Anterior vena cava (tissue), 1 donor: ENCODE measurements around a stretch of chr2.

GRCh38 chr2:229164296-229164887 is 106.7 kb downstream of the PID1 start:
- PRO-cap, result no peak

- PRO-cap, result no peak
These were observed 91.5 kb downstream of the PID1 start for GRCh38 chr2:229179511-229180034.

DNA sequence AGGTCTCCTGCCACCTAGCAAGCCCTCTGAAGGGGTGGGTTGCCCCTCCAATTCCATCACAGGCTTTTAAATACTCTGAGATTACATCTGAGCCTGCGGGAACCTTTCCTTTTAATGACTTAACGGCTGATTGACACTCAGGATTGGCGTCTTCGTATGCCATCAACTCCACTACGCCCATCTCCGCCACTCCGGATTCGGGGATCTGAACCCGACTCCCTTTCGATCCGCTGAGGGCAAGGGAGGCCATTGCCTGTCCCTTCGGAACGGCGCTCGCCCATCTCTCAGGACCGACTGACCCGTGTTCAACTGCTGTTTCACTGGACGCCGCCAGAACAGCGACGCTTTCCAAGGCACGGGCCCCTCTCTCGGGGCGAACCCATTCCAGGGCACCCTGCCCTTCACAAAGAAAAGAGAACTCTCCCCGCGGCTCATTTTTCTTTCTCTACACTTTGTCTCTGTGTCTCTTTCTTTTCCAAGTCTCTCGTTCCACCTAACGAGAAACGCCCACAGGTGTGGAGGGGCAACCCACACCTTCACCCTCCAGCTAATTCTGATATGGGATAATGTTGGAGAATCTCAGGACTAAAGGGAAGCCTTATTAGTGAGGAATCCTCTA is 90.4 kb downstream of the PID1 start:
- PRO-cap, result no peak

- PRO-cap, result no peak
These were observed 49.6 kb downstream of the PID1 start for GRCh38 chr2:229221129-229222298.

DNA sequence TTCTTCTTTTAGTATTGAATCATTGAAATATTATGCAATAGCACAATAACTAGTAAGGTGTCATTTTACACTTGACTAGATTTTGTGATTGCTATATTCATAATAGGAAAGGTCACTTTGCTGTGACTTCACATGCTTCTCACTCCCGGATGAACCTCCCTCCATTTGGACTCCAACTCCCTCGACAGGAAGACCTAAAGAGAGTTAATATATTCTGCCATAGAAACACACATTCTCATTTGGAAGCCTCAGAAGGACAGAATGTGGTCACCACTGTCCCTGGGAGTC is 29.8 kb upstream of the PID1 start:
- PRO-cap, result no peak

DNA sequence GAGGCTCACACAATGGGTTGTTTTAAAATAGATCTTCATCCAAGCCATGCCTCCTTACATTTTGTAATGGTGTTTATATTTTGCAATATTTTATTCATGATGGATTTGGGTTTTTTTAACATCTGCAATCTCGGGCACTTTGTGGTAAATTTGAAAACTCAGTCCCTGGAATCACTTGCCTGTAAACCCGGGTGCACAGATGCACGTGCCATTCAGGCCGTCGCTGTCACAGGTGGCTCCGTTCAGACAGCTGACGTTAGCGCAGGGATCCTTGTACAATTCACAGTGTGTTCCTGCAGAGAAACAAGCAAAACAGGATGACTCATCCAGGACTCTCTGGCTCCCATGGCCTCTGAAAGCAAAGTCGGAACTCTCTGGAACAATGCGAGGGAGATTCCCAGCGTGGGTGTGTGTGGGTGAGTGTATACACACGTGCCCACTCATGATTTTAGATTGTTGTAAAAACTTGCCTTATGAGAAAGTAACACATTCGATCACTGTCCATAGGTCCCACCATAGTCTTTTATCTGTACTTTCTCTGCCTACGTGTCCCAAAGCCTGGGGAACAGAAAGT is 136.1 kb upstream of the PID1 start:
- PRO-cap, result no peak

DNA sequence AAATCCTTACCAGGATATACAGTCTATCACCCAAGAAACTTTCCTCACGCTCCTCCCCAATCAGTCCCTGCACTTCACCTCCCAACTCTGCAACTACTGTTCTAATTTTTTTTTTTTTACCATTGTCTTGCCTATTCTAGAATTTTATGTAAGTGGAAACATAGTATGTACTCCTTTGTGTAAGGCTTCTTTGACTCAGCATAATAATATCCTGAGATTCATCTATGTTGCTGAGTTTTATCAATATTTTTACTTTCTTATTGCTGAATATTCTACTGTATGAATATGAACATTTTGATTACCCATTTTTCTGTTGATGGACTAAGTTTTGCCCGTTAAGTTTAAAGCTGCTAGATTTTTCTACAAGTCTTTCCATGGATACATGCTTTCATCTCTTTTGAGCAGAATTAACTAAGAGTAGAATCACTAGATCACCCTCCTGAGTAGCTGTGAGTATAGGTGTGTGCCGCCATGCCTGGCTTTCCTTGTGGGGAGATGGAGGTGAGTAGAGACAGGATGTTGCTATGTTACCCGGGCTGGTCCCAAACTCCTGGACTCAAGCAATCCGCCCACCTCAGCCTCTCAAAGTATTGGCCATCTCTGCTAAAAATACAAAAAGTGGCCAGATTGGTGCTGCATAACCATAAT is 28.3 kb downstream of the TRIP12 start:
- PRO-cap, result no peak

GRCh38 chr2:230130422-230131675 is 62.1 kb upstream of the SLC16A14 start:
- PRO-cap, result bidirectional peak, plus-strand start at chr2:230131280, minus-strand start at chr2:230131096

- PRO-cap, result unidirectional peak, minus-strand start at chr2:230142948
These were observed 74.0 kb upstream of the SLC16A14 start for GRCh38 chr2:230142826-230143054.

DNA sequence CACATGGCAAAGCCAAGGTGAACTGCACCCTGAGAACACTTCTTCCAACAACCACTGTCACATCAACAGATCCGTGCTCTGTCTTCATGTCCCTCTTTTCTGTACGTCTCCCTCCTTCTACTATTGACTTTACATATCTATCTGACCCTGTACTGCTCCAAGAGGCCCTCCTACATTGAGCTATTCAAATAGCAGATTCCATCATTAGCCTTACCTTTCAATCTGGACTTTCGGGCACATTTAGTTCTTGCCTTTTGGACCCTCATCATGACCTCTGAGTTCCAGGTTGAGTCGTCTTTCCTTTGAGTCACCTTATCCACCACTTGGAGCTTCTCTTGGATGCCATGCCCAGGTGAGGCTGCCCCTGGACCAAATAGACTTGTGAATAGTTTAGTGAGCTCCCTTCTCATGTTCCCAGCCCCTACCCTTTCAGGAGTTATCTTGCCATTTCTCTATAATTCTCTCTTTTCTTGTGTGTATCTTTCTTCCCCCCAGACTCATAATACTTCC is 33.9 kb downstream of the SP110 start:
- PRO-cap, result no peak

- PRO-cap, result no peak
These were observed 2.3 kb downstream of the SP110 start for GRCh38 chr2:230217421-230217899.

GRCh38 chr2:230224525-230224874 is 1.0 kb upstream of the SP140 start:
- PRO-cap, result no peak

- PRO-cap, result no peak
These were observed 33.4 kb downstream of the SP100 start for GRCh38 chr2:230449304-230449905.

- PRO-cap, result no peak
These were observed 111.2 kb upstream of the CAB39 start for GRCh38 chr2:230601453-230601862.

GRCh38 chr2:230723044-230723724 is 10.5 kb downstream of the CAB39 start:
- PRO-cap, result no peak

DNA sequence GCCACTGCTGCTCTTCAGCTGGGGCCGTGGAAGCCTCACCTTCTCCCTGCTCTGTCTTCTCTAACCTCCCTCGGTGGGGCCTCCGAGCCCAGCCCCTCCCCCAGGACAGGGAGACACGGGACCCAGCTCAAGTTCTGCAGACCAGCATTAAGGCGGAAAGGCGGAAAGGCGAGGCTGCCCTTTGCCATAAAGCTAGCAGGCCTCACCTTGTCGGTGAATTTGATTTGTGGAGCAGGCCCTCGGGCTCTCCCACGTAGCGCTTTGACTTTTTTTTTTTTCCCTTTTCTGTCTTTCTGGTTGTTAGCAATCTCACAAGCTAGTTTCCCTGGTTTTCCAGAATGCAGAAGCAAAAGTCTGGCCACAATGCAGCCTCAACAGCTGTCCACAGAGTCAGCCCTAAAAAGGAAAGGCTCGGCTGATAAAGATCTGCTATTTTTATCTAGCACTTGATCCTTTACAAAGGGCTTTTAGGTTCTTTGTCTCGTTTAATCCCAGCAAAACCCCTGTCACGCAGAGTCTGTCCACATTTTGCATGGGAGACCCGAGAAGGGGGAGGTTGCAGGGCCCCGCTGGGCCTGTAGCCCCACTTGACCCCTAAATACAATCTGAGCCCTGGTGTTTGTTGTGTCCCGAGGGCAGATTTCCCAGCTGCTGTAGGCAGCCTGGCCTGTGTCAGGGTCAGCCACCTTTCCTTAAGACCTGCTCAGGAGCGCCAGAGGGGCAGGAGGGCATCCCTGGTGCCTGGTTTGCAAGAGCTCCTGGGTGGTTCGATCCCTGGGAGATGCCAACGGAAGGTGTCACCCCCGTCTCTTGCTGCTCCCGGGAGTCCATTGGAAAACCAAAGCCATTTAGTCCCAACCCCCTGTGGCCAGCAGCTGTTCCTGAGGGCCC is 6.1 kb downstream of the ITM2C start:
- PRO-cap, result no peak

DNA sequence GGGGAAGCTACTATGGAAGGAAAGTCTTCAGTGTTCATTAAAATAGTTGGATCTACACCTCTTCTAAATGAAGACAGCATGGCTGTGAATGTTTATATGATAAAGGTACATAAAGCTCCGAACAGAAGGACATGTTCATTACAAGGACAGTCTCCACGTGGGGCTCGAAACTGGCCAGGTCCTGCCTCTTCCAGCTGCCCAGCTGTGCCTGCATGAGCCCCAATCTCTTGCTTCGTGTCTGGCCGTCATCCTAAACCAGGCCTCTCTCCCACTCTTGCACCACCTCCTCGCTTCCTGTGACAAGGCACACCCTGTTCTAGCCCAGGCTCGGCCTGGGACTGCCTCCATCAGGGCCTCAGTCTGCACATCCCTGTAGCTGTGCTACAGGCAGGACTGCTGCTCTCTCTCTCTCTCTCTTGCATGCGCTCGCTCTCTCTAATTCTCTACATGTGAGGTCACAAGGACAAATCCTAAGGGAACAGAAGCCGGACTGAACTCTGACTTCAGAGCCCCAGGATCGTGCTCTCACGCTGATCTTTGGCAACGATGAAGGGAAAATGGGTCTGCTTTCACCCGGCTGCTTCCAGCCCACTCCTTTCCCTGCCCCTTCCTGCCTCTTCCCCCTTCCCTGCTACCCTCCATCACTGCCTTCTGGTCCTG is 7.6 kb upstream of the GPR55 start:
- PRO-cap, result no peak

DNA sequence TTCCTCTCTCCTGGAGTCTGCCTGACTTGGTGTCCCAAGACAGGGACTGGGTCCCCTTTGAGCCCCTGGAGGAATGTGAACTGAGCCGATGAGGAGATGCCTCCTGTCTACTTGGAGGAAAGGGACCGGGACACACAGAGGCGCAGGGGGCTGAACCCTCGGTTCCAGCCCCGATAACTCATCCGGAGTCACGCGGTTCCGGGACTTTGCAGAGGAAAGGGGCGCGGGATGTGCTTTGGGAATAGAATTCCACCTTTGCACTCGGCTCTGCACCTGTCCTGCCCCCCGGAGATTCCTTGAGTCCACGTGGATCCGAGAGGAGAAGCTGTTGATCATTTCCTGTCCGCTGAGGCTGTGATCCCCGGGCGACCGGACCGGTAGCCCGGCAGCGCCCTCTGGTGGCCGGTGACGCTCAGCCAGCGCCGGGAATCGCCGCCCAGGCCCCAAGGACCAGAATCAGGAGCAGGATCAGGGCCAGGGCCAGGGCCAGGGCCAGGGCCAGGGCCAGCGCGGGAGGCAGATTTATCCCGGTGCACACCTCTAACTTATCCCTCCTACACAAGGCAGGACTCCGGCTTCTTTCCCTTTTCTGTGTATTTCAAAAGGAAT is 8.8 kb upstream of the SPATA3 start:
- PRO-cap, result no peak

- PRO-cap, result no peak
These were observed 3.0 kb upstream of the C2orf72 start for GRCh38 chr2:231034308-231034722.

DNA sequence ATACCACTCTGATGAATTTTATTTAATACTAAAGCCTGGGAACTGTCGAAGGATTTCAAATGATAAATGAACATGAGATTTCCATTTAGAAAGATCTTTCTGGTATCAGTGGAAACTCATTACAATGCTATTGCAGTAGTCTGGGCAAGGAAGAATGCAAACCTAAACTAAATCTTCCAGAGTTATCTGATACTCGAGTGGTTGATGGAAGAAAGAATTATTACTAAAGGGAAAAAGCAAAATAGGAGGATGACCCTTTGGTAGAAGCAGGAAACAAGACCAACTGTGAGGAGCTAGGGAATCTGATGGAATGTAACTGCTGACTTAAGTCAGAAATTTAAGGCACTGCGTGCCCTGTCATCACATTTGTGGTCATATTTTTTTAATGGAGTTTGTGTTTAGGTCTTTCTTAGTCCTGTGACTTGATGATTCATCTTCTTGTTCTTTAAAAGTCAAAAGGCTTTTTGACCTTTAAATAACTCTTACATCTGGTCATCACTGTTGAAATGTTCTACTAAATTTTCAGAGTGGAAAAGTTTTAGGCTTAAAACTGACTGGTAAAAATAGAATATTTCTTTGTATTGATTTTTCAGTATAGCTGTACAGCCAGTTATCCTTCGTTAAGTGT is 36.5 kb upstream of the ARMC9 start:
- PRO-cap, result unidirectional peak, minus-strand start at position 312 of the sequence; unidirectional peak, minus-strand start at position 374 of the sequence